ENCODE data around the gene ZNF439.

- RRBS: no CpG with 5 or more reads among the region's 7 CpGs
Measured at GRCh38 chr19:11345162-11345579, 897 bp downstream of the TMEM205 start.

DNA sequence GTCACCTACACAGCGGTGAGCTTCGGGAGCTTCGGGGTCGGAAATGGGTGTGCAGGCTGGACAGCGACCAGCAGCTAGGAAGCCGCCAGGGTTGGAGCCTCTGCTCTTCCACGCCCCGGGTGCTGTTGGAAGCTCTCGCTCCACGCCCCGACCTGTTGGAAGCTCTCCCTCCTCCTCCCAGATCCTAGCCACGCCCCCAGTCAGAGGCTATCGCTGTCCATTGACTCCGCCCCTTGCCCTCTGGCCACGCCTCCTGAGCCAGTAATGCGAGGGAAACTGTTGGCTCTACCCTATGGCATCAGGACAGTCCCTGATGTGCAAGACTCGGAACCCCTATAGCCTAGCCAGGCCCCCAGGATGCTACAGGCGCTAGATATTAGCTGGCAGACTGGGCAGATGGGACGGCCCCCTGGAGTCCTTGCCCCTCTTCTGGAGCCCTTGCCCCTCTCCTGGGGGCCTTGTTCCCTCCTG is 6.3 kb downstream of the PLPPR2 start:
- RRBS: no CpG with 5 or more reads among the region's 19 CpGs

DNA sequence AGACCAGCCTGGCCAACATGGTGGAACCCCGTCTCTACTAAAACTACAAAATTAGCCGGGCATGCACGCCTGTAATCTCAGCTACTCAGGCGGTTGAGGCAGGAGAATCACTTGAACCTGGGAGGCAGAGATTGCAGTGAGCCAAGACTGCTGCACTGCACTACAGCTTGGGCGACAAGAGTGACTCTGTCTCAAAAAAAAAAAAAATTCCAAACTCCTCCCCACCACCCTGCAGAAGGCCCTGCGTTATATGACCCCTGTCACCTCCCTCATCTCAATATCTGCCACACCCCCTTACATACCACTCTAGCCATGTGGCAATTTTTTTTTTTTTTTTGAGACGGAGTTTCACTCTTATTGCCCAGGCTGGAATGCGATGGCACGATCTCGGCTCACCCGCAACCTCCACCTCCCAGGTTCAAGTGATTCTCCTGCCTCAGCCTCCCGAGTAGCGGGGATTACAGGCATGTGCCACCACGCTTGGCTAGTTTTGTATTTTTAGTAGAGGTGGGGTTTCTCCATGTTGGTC is 4.7 kb downstream of the EPOR start:
- RRBS: no CpG with 5 or more reads among the region's 14 CpGs

DNA sequence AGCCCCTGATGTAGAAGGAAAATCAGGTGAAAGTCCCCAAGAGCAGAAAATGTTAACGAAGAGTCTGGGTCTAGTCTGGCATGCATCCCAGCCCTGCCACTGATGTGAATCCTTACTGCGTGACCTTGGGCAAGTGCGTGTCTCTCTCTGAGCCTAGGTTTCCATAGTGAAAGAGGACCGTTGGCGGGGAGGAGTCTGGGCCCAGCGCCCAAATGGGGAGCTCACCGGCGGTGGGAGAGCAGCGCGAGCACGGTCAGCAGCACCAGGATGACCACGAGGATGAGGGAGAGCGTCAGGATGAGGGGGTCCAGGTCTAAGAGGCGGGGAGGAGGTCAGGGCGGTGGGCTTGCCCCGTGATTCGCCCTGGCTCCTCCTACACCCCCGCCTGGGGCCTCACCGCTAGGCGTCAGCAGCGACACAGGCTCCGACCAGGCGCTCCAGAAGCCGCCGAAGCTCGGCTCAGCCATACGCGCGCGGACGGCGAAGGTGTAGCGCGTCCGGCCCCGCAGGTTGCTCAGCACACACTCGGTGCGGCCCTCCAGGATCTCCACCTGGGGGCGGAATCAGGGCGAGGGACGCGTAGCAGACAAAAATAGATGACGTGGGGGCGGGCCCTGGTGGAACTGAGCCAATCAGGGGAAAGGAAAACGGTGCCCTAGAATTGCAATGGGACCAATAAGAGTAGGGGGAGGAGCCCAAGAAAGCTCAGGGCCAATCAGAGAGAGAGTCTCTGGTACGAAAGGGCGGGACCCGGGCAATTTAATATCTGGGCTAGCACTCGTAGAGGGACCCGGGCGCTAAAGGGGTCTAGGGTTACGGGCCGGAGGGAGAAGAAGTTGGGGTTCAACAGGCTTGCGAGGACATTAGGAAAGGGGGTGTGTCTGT is 3.2 kb downstream of the EPOR start:
- RRBS: 2% methylated on average over 4 of the region's 54 CpGs

DNA sequence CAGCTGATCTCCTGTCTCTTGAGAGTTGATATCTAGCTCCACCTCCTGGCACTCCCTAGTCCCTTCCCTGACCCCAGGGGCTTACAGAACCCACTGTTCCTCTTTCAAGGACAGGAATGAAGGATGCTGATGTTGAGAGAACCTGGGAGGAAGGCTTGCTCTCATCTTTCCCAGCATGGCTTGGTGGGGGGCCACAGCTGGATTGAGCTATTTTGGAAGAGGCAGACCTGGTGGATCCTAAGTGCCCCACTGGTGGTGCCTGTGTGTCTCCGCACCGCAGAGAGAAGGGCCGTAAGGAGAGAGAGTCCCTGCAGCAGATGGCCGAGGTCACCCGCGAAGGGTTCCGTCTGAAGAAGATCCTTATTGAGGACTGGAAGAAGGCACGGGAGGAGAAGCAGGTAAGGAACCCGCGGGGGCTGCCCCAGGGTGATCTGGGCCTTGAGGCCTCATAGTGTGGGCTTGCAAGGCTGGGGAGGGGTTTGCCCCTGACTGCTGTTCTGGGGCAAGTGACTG is 5.6 kb downstream of the PRKCSH start:
- RRBS: no CpG with 5 or more reads among the region's 10 CpGs

DNA sequence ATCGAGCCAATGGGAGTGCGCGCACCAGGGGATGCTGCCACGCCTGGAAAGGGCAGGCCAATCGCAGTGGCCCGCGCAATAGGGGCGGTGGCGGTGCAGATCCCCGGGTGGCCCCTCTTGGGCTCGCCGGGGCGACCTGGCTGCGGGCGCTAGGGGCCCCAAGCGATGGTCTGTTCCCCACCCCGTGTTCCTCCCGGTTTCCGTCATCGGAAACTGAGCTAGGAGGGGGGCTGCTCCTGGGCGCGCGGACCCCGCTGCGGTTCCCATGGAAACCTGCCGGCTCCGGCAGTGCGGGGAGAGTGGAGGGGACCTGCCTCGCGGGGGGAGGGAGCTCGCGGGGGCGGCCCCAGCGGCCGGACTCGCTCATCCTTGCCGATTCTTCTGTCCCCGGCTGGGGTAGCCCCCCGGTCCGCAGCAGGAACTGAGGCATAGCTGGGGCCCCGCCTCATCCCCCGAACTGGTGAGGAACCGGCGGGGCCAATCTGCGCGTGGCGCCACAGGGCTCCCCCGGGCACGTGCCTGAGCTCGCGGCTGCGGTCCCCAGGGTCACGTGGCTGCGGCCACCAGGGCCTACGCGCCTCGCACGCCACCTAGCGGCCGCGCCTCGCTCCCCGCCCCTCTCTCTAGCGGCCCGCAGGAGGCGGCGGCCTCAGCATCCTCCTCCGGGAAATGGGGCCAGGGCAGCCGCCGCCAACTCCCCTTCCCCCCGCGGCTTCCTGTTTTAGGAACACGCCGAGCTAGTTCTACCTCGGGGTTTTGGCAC is 1.5 kb upstream of the ELAVL3 start:
- RRBS: 6% methylated on average over 32 of the region's 75 CpGs

GRCh38 chr19:11551951-11552286 is 7.1 kb downstream of the ELOF1 start:
- RRBS: 90% methylated on average over 3 of the region's 9 CpGs

DNA sequence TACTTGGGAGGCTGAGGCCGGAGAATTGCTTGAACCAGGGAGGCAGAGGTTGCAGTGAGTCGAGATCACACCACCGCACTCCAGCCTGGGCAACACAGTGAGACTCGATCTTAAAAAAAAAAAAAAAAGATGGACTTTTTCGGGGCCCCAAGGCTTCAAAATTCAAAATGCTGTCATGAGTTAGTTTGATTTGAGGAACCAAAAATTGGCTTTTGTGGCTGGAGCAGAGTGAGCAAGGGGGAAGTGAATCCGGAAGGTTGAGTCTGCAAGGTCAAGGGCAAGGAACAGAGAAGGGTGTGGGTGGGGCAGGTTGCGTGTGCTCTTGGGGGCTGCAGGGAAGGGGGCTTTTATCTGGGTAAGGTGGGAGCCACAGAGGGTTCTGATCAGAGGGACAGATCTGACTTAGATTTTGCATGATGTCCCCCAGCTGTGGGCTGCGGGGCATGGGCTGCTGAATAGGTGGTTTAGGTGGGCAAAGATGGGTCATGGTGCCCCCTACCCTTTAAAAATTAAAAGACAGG is 6.5 kb upstream of the ACP5 start:
- RRBS: no CpG with 5 or more reads among the region's 8 CpGs

DNA sequence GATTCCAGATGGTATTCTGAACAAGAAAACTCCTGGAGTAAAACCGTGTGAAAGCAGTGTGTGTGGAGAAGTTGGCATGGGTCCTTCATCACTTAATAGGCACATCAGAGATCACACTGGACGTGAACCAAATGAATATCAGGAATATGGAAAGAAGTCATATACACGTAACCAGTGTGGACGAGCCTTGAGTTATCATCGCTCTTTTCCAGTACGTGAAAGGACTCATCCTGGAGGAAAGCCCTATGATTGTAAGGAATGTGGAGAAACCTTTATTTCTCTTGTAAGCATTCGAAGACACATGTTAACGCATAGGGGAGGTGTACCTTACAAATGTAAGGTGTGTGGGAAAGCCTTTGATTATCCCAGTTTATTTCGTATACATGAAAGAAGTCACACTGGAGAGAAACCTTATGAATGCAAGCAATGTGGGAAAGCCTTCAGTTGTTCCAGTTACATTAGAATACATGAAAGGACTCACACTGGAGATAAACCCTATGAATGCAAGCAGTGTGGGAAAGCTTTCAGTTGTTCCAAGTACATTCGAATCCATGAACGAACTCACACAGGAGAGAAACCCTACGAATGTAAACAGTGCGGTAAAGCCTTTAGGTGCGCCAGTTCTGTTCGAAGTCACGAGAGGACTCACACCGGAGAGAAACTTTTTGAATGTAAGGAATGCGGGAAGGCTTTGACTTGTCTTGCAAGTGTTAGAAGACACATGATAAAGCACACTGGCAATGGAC is 19.6 kb downstream of the ZNF627 start:
- RRBS: no CpG with 5 or more reads among the region's 18 CpGs

DNA sequence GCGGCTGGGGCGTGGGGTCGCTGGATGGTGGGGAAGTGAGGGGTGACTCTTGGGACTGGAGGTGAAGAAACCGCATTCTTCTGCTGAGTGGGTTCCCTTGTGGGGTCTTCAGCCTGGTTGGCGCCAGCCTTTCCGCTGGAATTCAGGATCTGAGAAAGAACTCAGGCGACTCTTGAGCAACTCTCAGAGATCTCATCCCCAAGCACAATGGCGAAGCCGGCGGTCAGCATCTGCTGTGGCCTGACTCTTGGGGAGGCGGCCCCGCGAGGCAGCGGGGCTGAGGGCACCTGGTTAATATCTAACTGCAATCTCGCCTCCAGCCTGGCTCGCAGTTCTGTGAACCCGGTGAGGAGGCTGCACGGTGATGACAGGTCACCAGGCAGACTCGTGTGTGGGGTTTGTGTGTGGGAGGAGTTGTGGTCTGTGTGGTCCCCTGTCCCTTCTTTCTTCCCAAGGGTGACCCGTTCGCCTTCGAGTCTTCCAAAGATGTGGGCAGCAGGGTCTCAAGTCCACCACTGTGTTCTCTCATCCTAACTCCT is 886 bp downstream of the ZNF441 start:
- RRBS: 44% methylated on average over 3 of the region's 22 CpGs

GRCh38 chr19:11848417-11848903 is at the start of gene ZNF439:
TSS of gene ZNF439 (plus strand) at chr19:11848726.
- RRBS: no CpG with 5 or more reads among the region's 21 CpGs

GRCh38 chr19:11851614-11852223 is 3.2 kb downstream of the ZNF439 start:
- RRBS: no CpG with 5 or more reads among the region's 6 CpGs

GRCh38 chr19:11949181-11949552 is 15.7 kb upstream of the ZNF763 start:
- RRBS: no CpG with 5 or more reads among the region's 5 CpGs

GRCh38 chr19:12000648-12001034 is 34.8 kb downstream of the ZNF433 start:
- RRBS: no CpG with 5 or more reads among the region's 4 CpGs

GRCh38 chr19:12272224-12272539 is 22.5 kb downstream of the ZNF44 start:
- RRBS: no CpG with 5 or more reads among the region's 7 CpGs

DNA sequence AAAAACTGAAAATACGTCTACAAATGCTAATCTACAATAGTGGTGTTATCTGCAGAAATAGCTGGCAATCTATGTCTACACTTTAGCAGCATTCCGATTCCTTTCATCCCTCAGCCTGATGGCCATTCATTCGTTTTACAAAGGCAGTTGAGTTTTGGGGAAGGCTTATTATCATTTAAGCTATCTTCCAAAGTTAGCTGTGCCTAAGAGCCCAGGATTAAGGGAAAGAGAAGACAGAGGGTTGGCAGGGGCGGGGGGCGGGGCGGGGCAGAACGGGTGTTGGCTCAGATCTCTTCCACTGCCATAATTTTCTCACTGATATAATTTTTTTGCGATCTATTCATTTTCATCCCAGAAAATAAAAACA is 1.9 kb upstream of the ZNF44 start:
- RRBS: no CpG with 5 or more reads among the region's 8 CpGs

DNA sequence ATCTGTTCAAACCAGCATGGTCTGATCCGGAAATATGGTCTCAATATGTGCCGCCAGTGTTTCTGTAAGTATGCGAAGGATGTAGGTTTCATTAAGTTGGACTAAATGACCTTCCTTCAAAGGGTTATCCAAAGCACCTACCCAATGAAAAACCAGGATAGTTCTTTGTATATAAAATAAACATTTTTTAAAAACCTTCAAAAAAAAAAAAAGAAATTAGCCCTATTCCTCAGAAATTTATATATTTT is 8.1 kb upstream of the ZNF442 start:
- RRBS: no CpG with 5 or more reads among the region's 3 CpGs

DNA sequence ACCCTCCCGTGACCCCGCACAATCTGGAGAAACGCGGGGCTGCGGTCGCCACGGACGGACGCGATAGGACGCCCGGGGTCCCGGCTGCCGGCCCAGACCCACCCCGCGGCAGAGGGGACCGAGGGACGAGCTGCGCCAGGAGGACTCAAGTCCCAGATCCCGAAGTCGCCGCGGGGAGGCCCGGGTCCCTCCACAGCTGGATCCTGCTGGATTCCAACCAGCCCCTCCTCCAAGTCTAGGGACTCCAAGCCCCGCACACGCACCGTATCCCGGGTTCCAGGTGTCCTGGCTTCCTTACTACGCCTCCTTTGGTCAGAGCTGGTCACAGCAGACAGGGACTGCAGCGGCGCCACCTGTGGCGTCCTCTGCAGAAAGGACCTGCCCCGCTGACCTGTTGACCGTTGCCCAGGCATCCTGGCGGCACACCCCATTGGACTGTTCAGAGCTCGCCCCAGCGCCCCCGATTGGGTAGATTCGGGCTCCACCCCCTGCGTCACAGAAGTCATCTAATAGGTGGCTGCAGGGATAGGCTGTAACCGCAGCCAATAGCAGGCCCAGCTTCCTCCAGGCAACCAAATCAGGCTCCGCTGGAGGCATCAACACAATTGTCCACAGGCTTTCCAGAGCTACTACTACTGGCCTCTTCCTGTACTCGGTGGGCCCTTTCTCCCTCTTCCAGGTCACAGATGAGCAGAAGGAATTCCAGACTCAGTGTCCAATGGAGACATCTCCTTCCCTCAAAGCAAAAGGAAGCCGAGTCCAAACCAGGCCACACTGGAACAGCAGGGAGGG is 29.1 kb upstream of the ZNF709 start:
- RRBS: 96% methylated on average over 9 of the region's 44 CpGs

DNA sequence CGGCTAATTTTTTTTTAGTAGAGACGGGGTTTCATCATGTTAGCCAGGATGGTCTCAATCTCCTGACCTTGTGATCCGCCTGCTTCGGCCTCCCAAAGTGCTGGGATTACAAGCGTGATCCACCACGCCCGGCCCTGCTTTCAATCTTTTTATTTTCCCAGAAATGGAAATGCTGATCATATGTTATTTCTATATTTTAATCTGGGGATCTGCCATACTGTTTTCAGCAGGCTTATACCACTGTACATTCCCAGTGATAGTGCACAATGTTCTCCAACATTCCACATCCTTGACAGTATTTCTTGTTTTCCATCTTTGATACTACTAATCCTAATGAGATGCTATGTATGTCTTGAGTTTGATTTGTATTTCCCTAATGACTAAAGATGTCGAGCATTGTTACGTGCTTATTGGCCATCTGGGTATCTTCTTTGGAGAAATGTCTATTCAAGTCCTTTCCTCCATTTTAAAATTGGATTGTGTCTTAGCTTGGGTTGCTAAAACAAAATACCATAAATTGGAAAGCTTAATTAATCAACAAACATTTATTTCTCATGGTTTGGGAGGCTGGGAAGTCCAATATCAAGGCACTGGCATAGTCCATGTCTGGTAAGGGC is 26.0 kb downstream of the ZNF564 start:
- RRBS: no CpG with 5 or more reads among the region's 9 CpGs

DNA sequence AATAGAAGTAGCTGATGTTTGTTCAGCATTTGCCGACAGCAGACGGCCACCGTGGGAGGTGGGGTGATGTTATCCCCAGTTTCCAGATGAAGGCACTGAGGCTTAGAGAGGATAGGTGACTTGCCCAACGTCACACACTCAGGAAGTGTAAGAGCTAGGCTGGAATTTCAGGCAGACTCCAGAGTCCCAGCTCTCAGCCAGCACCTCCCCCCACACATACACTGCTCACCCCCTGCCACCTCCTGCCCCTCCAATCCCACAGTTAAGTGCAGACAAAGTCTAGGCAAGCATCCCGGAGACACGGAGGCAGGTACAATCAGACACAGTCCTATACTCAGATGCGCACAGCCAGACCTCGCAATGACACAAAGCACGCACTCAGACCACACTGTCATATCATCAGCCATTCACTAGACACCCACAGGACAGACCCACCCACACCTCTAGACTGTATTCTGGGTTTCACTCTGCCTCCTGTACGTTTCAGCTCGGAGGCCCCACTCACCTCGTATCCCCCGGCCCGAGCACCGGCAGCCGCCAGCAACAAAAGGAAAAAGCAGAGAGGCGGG is 420 bp downstream of the MAN2B1 start:
- RRBS: no CpG with 5 or more reads among the region's 17 CpGs

Measured in OVCAR3 (cell line).